Measurements from ENCODE around the genes C18orf63 and DIPK1C.

DNA sequence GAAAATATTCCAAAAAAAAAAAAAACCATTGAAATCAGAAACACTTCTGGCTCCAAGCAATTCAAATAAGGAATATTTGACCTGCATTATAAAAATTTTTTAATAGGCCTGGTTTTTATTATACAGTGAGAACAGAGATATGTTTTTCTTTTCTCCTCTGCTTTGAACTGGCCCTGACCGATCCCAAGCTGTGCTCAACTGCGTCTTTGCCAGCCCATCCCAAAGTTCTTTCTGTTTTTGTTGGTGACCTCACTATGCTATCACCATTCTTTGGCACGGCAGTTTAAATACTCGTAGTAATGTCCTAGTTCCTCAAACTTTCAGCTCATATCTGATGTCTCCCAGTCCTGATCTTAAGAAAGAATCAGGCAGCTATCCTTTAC lies 42.2 kb upstream of the NETO1 start:
- PRO-cap, result no peak
- RAMPAGE, long total RNA, 4 experiments, result no peak in any of the 4 experiments

DNA sequence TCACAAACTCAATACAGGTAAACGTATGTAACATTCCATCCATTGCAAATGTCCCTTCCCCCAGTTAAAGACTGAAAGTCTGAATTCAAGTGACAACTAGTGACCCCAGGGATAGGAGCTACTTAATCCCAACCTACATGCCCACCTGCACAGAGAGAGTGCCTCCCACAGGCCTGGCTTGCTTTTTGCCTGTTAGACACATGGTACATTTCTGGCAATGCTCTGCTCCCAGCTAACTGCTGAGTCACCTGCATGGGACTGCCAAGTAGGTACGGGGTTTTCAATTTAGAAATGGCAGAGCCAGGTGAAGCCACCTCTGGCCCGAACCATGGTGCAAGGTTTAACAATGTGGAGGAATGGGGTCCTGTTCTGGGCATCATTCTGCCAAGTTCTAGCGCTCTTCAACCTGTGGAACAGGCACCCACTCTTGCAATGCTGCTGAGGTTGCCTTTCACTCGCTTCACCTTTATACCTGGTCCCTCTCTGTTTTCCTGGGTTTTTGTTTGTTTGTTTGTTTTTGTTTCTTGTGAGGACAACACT lies 60.4 kb downstream of the CYB5A start:
- PRO-cap, result no peak
- RAMPAGE, long total RNA, 4 experiments, result no peak in any of the 4 experiments

DNA sequence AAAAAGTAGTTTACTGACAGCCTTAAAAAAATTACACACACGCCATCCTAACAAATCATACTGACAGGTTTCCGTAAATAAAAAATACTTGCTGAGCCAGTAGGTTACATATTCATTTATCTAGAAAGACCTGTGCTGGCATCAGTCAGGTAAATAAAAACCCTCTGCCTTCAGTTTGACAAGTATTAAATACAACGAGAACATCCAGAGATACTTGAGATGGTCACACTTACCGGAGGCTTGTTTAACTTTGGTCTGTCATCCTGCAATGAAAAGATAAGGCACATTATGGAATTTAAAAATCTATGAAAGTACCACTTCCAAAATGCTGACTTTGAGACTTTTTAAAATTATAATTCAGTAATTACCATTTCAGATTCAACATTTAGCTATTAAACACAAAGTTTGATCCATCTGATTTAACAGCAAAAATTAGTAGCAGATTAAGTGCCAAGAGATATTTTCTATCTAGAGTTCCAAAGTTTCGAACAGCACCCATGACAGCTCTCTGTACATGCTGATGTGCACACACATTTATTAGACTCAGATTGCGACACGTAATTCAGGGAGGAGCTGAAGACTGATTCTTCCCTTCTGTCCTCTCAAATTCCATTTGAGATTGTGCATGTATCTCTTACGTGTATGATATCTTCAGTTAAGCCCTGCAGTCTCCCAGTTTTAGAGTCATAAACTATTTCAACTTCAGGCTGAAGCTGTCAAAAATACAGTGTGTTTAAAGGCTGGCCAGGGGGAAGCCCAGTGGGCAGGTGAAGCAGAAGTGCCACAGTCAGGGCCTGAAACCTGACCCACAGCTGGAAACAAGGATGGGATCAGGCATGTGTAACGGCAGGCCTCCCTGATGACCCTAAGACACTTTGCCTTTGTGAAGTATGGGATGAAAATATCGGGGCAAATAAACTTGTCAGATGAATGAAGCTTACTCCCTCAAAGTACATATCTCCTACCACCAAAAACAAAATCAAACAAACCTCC lies 30.8 kb downstream of the CYB5A start:
- PRO-cap, result no peak
- RAMPAGE, long total RNA, 4 experiments, result no peak in any of the 4 experiments

GRCh38 chr18:74288547-74289116 lies 3.1 kb downstream of the CYB5A start:
- PRO-cap, result no peak
- RAMPAGE, long total RNA, 4 experiments, result no peak in any of the 4 experiments

- PRO-cap, result no peak
- RAMPAGE, long total RNA, 4 experiments, result no peak in any of the 4 experiments
These were observed at the start of gene C18orf63 for GRCh38 chr18:74315408-74316095. Gene C18orf63, plus strand, starts transcription at chr18:74315839.

- PRO-cap, result no peak
- RAMPAGE, long total RNA, 4 experiments, result no peak in any of the 4 experiments
These were observed 1.2 kb downstream of the C18orf63 start for GRCh38 chr18:74316822-74317281.

- PRO-cap, result no peak
- RAMPAGE, long total RNA, 4 experiments, result no peak in any of the 4 experiments
These were observed 53.2 kb downstream of the C18orf63 start for GRCh38 chr18:74368635-74369519.

DNA sequence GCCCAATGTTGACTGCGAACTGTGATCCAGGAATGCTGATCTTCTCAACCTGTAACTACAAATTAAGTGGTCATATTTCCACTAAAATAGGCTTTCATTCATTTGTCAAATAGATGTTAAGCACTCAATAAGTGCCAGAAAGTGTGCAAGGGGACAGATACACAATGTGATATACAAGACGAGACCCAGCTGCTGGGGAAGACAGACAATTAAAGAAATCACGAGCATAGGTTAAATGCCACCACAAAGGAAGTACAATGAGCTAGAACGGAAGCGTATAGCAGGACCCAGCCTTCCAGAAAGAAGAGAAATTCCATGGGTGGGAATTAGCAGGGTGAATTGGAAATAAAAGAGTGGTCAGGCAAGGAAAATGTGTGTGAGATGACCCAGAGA lies 58.4 kb downstream of the C18orf63 start:
- PRO-cap, result no peak
- RAMPAGE, long total RNA, 4 experiments, result no peak in any of the 4 experiments

DNA sequence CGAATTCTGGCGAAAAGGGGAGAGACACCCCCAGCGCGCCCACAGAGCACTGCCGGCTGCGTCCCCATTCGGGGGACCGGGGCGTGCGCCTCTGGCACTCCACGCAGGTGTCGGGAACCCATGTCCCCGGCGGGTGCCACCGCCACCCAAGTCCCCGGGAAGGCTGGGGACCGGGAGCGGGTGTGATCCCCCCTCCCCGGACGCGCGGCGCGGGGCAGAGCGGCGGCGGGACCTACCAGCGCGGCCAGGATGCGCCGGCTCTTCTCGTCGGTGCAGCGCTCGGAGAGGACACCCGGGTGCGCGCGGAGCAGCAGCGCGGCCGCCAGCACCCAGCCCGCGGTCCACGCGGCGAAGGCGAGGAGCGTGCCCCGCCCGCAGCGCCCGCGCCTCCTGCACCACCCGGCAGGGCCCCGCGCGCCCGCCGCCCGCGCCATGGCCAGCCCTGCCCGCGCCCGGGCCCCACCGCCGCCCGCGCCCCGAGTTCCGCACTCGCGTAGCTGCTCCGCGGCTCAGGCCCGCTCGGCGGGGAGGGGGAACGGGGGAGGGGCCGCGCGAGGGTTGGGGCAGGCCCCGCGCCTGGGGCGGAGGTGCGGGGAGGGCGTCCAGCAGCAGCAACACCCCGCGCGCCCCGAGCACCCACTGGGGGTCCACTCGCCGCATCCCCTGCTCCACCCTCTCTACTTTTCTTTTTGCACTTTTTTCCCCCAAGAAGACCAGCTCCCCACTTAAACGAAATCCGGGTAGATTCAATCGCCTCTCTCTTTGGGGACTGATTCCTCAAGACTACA lies at the start of gene DIPK1C:
Gene DIPK1C, minus strand, starts transcription at position 483 of the 788 bp plus-strand sequence.
- PRO-cap, result no peak
- RAMPAGE, long total RNA, 4 experiments, result no peak in any of the 4 experiments

DNA sequence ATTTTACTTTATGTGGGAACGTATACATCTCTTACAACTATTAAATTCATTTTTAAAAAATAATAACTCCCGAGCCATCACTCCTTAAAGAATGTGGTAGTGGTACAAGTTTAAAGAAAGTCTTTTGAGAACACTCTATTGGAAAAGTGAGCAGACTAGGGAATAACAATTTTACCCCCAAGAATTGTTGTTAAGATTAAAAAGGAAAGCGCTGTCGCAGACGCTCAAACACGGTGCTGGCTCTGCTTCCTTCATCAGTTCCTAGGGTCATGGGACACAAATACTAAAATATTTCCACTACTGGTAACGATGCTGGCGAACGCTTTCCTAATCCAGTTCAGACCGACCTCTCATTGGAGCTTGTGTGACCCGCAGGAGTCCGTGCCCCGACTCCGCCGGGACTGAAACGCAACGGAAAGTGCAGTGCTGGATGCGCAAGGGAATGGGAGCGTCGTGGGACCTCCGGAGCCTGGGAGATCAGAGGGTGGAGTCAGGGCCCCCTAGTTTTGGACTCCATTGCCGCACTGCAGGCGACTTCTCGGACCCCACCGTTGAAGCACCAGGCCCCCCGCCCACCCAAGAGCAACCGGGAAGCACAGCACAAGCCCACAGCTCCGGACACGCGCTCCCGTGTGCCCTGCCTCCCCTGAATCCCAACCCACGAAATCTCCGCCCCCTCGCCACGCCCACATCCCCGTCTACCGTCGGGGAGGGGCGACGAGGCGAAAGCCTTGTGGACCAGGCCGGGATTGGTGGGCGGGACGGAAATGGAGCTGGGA lies 580 bp upstream of the CNDP2 start:
- PRO-cap, result bidirectional peak, plus-strand start outside the sequence, minus-strand start at position 634 of the sequence
- RAMPAGE, long total RNA, 4 experiments, result no peak in any of the 4 experiments

DNA sequence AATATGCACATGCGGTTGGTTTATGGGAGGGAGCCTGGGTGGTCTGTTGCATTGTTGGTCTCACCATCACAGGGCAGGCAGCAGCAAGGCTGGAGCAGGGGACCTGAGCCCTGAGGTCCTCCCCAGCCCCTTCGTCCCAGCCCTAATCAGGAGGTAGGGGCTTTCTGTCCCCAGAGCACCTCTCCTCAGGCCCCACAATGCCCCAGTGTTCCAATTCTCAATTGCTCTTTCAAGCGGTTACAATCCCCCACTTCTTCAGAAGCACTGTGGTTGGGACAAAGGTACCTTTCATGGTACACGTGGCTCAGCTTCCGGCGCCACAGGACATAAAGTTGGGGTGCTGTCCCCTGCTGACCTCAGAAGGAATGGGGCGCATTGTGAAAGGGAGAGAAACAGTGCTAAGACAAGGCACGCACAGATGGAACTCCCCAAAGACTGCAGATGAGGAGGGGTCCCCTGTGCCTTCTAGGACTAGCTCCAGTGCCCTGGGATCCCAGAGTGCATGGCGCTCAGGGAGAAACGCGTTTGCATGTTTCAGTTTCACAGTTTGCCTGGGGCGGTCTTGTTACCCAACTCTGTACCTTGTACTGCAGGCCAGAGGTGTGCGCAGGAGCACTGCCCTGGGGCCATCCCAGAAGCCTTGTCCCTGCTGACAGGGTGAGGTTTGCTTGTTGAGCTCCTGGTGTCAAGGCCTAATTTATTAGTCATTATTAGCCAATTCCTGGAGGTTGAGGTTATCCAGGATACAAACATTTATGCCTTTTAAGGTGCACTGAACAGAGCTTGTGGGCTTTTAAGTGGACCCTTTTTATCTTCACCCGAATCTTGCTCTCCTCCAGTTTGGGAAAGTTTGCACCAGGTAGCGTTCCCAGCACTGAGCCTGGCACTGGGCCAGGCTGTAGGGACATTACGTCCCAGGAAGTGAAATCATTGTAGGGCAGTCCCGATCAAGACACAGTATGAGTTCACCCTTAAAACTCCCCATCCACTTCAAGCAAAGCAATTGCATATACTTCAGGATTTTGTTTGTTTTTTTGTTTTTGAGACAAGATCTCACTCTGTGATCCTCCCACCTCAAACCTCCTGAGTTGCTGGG lies 7.6 kb downstream of the CNDP1 start:
- PRO-cap, result no peak
- RAMPAGE, long total RNA, 4 experiments, result no peak in any of the 4 experiments

DNA sequence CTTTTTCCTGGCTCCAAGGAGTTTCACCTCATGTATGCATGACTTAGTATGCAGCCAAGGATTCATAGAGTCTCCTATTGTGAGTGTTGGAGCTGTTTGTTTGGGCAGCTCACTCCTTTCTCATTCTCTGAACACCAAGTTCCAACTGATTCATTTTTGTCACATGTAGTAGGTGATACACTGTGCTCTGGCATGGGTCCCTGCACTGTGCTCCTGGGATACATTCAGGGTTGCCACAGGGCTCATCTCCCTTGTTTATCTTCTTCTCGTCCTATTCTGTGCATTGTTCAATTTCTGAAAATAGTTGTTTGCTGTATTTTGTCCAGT lies 96.7 kb downstream of the ZNF407 start:
- PRO-cap, result no peak
- RAMPAGE, long total RNA, 4 experiments, result no peak in any of the 4 experiments

DNA sequence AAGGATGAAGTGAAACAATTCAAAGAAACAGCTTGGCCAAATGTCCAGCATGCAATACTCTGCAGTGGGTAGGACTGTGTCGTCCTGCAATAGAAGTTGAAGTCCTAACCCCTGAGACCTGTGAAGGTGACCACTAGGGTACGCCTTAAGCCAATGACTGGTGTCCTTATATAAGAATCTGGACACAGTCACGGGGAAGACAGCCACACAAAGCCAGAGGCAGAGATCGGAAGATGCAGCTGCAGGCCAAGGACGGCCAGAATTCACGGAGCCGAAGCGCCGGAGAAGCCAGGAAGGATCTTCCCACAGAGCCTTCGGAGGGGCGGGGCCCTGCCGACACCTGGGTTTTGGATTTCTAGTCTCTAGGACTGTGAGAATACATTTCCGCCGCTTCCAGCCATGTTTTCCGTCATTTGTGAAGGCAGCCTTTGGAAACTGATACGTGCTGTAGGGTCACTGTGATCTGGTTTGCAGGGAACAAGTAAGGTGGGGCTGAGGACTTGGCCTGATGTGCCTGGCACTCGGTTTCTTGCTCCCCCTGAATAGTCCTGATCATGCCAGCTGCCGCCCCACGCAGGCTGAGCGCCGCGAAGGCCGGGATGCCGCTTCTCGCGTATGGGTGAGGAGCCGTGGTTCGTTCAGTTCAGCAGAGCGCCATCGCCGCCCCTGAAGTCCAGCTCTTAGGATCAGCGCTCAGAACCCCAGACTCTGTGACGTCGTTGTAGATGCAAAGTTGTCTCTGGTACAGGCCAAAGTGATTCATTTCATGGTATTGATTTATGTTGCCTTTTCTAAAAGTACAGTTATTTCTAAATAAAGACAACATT lies 38.7 kb downstream of the PTGR3 start:
- PRO-cap, result no peak
- RAMPAGE, long total RNA, 4 experiments, result no peak in any of the 4 experiments

DNA sequence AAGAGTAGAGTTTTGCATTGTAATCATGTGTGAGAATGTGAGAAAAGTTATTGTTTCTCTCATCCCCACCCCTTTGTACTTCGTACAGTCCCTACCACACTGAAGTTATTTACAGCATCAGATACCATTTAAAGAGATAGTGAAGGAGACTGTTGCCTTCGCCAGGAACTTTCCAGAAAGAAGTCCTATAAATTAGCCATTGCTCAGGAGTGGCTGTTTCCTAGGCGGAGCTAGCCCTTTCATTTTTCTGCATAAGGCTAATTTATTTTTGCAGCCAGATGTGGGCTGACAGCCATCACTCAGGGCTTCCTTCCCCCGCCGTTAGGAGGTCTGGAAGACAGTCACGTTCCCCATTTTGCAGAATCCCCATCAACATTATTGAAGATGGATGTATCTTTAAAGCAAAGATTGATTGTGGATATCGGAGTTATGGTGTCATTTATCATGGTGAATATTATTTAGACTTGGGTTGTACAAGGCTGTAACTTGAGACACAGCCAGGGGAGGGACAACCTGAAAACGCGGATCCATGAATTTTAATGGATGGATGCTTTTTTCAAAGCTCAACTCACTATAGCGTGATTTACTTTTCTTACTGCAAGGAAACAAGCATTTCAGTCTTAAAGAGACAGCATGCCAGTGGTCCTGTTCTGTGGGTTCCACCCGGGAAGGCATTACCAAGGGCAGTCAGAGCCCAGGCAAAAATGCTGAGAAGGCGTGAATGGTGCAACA lies 17.2 kb downstream of the TSHZ1 start:
- PRO-cap, result no peak
- RAMPAGE, long total RNA, 4 experiments, result no peak in any of the 4 experiments

- PRO-cap, result no peak
- RAMPAGE, long total RNA, 4 experiments, result no peak in any of the 4 experiments
These were observed 28.3 kb upstream of the SMIM21 start for GRCh38 chr18:75455344-75456688.

DNA sequence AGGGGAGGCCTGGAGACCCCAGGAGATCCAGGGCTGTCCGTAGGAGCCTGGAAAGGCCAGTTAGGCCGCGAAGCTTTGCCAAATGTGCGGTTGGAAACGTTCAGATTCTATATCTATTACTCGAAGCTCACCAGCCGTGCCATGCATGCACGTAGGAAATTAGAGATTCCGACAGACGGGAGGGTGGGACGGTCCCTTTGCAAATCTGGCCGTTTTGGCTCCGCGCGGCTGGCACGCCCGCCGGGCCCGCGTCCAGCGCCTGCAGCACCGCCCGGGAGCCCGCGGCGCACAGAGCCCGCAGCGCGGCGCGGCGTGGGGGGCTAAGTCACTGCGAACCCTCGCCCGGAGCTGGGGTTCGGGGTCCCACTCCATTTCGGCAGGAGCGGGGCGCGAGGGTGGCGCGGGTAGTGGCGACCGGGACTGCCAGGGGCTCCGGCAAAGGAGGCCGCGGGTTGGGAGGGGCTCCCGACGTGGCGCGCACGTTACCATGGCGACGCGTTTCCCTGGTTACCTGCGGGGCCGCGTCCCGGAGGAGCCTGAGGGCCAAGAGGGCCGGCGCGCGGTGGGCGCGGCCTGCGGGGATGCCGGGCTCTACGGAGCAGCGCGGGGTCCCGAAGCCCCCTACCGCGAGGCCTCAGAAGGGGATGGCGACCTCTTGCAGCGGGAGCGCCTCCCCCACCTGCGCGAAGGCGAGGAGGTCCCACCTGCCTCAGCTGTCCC lies 488.7 kb upstream of the SMIM21 start:
- PRO-cap, result no peak
- RAMPAGE, long total RNA, 4 experiments, result no peak in any of the 4 experiments

- PRO-cap, result no peak
- RAMPAGE, long total RNA, 4 experiments, result no peak in any of the 4 experiments
These were observed 144.6 kb downstream of the ZNF516 start for GRCh38 chr18:76350501-76350813.

DNA sequence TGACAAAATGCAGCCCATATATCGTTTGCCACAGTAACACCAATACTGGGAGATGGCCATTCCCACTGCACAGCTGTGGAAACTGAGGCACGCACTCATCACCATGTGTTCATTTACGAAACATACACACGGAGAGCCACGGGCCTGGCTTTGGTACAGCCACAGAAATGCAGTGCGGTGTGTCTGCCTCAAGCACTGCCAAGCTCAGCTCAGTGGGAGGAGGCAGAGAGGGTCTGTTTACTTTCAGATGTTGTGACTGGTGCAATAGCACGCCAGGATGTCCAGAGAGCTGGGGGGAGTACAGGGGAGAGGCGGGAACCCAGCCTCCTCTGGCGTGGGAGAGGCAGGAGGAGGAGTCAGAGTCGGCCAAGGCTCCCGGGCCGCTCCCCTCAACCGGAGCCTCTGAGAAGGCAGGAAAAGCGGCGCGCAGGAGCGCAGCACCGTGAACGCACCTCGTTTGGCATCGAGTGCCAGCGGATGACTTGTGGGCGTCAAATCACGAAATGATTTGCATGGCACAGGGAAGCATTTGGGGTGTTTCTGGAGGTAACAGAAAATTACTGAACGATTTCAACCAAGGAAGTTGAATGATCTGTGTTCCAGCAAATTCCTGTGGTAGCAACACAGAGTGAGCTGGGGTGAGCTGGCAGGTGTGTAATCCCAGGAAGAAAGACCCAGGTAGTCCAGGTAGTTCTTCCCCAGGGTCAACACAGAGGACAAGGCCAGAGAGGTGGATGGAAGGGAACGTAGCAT lies 143.0 kb downstream of the ZNF516 start:
- PRO-cap, result no peak
- RAMPAGE, long total RNA, 4 experiments, result no peak in any of the 4 experiments

GRCh38 chr18:76459653-76460566 lies 35.1 kb downstream of the ZNF516 start:
- PRO-cap, result no peak
- RAMPAGE, long total RNA, 4 experiments, result no peak in any of the 4 experiments

DNA sequence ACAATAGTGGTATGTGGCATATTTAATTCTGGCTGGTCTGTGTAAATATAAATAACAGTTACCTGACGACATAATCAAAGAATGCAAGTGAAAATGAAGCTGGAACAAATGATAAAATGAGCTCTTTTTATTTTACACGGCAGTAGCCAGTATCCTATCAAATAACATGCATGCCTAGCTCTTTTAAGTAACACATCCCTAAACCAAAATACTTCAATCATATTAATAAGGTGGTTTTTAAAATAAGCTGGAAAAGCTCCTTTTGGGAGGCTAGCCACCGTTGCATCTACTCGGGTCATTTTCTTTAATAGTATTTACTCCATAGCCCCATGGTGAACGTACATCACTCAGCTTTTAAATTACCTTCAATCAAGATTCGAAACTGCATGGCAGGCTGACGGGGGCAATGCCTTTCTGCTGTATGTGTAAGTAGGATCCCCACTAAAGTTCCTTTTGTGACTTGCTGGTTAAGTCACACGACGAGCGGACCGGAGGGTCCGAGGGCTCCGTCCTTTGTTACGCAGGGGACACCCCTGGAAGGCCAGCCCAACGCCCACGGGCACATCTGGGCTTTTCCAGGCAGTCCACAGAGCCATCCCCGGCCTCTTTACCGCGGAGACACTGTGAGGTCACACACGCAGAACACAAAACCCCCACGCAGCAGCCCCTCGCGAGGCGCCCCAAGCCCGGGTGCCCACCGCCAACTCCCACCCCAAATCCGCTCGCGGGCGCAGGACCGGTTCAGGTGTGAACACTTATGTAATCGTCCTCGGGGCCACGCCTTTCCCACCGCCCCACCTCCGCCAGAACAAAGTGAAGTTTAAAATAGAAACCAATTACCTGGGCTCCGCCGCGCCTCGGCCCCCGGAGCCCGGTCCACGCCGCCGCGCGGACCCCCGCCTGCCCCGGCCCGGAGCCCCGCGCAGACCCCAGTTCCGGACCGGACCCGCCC lies 4.4 kb downstream of the ZNF516 start:
- PRO-cap, result no peak
- RAMPAGE, long total RNA, 4 experiments, result no peak in any of the 4 experiments